SK-N-MC (cell line): ENCODE measurements around a stretch of chr4.

GRCh38 chr4:185411584-185412094 lies 14.1 kb downstream of the UFSP2 start:
- RRBS = no CpG with 5 or more reads among the region's 5 CpGs

DNA sequence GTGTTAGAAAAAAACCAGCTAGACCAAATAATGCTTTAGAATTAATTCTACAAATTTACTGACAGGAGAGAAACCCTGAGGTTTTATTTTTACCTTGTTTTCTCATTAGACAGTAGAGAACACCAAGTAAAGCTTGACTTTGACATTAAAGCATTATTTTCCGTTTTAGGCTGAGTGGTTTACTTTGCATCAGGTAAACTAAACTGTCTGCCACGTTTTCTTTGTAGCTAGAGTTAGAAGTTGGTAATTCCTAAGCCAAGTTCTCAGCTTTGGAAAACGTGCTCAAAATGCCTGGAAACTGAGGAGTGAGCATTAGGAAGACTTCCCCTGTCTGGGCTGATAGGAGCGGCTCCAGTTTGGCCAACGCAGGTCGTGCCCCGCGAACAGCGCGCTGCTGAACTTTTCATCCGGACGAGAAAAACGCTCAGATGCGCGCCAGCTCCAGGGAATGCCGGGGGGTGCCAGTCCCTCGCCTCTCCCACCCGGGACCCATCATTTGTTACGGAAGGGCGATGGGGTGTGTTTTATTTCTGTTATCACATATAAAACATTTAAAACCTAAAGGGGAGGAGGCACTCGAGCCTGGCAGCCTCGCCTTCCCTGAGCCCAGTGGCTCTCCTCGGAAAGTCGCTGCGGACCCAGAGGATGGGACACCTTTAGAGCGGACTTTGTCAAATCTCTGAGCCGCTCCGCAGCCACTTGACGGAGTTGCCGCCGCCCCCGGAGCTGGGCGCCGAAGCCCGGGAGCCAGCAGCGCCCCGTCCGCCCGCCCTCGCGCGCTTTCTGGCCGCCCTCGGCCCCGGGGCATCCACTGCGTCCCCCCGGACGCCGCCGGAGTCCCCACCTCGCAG lies 616 bp downstream of the PDLIM3 start:
- RRBS = 11% methylated on average over 18 of the region's 51 CpGs

DNA sequence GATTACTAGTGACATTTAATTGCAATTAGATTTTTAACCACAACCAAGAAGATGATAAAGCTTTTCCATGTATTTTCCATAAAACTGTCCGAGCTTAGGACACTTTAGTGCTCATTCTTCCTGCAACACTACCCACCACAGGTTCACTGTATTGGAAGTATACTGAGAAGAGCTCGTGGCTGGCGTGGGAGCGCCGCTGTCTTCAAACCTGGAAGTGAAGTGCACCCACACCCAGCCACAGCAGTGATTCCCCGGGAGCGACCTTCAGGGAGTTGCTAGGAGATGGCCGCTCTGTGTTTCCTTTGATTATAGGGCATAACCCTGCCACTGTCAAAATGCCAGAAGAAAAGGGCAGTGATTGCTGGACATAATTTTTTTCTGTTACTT lies 95.0 kb downstream of the SORBS2 start:
- RRBS = no CpG with 5 or more reads among the region's 8 CpGs

DNA sequence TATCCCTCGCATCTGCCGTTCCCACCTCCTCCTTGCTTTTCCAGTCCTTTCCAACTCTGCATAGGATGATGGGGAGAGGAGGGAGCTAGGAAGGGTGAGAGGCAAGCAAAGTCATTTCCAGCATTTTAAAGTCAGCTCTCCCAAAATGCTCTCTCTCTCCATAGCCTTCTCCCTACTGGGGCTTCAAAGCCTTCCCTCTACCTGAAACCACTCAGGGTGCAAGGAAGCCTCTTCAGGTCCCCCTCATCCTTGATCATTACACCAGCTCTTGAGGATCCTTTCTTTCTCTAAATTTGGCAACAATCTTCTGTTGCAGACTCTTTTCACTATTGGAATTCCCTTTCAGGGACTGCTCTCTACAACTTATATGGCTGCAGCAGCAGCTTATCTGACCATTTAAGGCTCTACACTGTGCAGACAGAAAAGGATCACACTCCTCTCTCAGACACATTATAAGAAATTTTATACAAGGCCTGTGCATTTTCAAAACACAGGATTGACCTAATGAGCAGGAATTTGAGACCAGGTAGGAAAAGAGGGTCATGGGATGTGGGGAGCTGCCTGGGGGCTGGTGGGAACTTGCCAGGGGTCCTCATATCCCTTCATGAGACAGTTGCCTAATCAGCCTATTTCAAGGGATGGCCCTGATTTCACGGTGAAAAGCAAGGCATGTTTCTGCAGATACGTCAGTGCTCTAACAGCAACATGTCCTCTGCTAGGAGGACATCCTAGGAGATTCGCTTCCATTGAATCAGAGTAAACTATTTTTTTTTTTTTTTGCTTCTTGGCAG lies 77.2 kb downstream of the SORBS2 start:
- RRBS = no CpG with 5 or more reads among the region's 5 CpGs

DNA sequence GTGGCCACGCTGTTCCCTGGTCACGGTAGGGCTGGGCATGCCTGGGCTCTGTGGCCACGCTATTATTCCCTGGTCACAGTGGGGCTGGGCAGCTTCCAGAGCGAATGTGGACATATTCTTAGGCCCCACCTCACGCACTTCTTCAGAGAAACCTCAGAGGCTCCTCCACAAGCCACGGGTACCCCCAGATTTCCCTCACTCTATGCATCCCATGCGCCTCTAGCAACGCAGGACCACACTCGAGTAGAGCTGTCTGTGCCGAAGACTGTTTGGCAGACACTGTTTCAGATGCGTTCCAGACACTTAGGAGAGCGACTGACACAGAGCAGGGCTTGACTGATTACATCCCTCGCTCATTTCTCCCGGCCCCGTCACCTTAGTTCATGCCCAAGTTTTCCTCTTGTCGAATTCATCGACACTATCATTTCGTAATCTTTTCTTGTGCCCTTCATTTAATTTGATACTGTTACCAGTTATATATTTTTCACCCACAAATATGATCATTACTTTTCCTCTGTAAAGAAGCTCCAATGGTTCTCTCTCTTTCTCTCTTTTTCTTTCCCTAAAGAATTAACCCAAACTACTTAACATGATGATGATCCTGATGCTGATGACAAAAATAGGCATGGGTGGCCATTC lies 15.0 kb downstream of the SORBS2 start:
- RRBS = no CpG with 5 or more reads among the region's 18 CpGs

GRCh38 chr4:186026678-186026993 lies 42.3 kb upstream of the TLR3 start:
- RRBS = no CpG with 5 or more reads among the region's 1 CpG

- RRBS = no CpG with 5 or more reads among the region's 5 CpGs
These were observed 947 bp upstream of the TLR3 start for GRCh38 chr4:186068017-186068400.

GRCh38 chr4:186157725-186158483 lies 33.5 kb upstream of the CYP4V2 start:
- RRBS = 48% methylated on average over 1 of the region's 21 CpGs

DNA sequence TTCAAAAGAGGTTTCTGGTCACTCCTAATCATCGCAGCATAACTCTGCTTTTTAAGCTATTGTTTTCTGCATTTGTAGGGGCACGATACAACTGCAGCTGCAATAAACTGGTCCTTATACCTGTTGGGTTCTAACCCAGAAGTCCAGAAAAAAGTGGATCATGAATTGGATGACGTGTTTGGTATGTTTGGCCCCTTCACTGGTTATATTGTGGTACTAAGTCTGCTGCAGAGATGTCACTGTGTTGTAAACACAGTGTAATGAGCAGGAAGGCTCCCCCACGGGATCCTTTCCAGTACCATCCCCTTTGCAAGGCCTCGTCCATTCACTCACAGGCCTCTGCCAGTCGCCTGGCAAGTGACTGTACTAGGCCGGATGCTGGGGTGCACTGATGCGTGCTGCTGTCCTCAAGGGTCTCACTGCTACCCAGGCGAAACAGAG lies 13.8 kb downstream of the CYP4V2 start:
- RRBS = no CpG with 5 or more reads among the region's 9 CpGs

GRCh38 chr4:186267117-186267381 lies 1.1 kb downstream of the F11 start:
- RRBS = no CpG with 5 or more reads among the region's 1 CpG

DNA sequence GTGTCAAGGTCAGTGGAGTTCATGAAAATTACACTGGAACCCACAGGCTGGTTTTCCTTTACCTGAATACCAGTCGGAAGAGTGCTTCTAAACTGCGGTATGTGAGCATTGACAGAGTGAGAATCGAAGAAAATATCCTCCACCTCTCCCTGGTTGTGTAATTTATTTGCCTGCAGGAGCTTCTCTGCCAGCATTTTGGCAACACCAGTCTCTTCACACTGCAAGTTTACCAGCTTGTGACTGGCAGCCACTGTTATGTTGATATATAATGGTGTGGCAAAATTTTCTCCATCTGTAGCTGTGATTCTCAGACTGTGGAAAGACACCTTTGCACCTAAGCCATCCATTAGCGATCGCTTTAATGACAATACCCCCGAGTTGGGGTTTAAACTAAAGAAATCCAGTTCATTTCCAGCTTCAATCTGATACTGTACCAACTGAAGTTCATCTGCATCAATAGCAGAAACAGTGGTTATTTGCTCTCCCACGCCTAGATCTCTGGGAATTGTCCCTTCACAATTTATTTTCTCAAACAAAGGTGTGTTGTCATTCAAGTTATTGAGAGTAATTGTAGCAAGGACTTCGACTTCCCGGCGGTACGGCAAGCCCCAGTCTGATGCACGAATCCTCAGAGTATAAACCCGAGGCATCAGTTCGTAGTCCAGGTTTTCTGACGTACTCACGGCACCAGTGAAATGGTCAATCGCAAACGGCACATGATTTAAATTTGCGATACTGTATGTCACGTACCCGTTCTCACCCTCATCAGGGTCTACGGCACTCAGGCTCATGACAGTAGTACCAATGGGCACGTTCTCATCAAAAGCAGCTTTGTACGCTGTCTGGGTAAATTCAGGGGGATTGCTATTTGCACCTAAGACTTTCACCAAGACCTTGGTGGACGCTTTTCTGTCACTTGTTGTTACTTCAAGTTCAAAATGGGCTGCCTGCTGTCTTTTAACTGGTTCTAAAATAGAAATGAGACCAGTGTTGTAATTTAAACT lies 15.8 kb downstream of the FAT1 start:
- RRBS = no CpG with 5 or more reads among the region's 25 CpGs

GRCh38 chr4:186725079-186725442 lies 1.4 kb upstream of the FAT1 start:
- RRBS = 5% methylated on average over 5 of the region's 12 CpGs

DNA sequence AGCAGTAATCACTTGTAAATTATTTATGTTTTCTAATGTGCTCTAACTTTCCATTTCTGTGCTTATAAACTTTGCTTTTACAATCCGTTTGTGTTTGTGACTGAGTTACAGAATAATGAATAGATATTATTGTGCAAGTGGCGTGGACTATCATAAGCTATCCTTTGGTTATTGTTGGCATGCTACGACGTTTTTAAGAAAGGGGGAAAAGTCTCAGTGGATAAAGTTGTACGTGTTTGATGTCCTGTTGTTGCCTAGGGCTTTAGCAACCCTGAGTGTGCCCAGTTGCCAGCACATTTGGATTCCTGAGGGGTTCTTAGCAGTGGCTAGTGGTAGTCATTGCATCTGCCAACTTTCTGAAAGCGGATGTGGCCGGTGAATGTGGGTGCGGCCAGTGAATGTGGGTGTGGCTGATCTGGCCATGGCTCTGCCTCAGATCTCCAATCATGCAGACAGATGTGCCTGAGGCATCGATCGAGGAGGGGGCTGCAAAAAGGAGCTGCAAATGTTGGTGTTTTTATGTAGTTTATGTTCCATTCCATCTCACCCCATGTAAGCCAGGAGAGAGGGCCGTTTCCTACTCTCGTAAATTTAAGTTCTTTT lies 41.4 kb upstream of the FAT1 start:
- RRBS = no CpG with 5 or more reads among the region's 12 CpGs

DNA sequence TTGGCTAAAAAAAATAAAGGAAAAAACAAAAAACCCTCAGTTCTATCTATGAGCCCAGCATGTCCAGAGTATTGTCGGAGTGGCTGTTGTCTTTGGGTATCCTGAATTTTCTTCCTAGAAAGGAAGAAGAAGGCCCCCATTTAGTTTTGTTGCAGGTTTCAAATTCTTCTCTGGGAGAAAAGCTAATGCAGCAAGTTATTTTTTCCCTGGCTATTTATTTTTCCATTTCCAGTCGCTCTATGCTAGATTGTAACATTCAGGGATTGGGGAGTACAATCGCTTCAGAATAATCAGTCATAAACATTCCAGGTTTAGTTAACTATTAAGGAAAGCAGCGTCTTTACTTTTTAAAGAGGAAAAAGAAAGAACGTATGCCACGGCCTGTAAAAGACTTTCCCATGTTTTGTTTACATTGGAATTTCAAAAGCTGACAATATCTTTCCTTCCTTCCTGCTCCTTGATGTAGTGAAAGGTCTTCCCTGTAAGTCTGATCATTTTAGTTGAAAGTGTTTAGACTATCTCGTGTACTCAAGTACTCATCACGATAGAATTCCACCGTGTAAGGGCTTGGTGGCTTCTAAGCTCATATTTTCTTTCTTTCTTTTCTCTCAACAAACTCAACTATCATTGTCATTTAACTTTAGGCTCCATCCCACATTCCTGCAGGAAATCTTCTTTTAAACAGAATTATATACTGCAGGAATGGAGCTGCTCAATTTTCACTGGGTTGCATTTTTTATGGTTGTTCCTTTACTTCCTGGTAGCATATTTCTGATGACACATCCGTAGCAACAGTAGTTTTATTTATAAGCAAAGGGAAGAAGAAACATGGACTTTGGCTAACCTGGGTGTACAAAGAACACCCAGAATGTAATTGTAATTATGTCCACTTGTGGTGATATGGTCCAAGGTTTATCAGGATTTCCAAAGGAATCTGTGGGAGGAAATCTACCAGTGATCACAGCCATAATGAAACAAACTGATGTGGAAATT lies 213.0 kb upstream of the FAT1 start:
- RRBS = no CpG with 5 or more reads among the region's 10 CpGs

- RRBS = no CpG with 5 or more reads among the region's 5 CpGs
These were observed 219.8 kb upstream of the FAT1 start for GRCh38 chr4:186943297-186943958.

GRCh38 chr4:188459961-188460452 lies 320.8 kb downstream of the TRIML1 start:
- RRBS = no CpG with 5 or more reads among the region's 8 CpGs

- RRBS = no CpG with 5 or more reads among the region's 1 CpG
These were observed 517.7 kb downstream of the TRIML1 start for GRCh38 chr4:188656988-188657217.

- RRBS = no CpG with 5 or more reads among the region's 9 CpGs
These were observed 540.9 kb downstream of the TRIML1 start for GRCh38 chr4:188680055-188680532.

- RRBS = no CpG with 5 or more reads among the region's 4 CpGs
These were observed 817.5 kb downstream of the TRIML1 start for GRCh38 chr4:188956770-188957133.

DNA sequence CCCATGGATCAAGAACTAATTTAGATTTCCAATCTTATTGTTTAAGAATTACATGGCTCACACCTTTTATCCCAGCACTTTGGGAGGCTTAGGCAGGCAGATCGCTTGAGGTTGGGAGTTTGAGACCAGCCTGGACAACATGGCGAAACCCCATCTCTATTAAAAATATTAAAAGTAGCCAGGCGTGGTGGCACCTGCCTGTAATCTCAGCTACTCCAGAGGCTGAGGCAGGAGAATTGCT lies 865.2 kb downstream of the TRIML1 start:
- RRBS = no CpG with 5 or more reads among the region's 3 CpGs